A375 (cell line): Measurements from ENCODE around the gene MTG1.

GRCh38 chr10:133342811-133343204 is 4.4 kb upstream of the PRAP1 start:
- RAMPAGE, long total RNA, result no peak

- RAMPAGE, long total RNA, result no peak
Measured at GRCh38 chr10:133344373-133344882, 2.7 kb upstream of the PRAP1 start.

DNA sequence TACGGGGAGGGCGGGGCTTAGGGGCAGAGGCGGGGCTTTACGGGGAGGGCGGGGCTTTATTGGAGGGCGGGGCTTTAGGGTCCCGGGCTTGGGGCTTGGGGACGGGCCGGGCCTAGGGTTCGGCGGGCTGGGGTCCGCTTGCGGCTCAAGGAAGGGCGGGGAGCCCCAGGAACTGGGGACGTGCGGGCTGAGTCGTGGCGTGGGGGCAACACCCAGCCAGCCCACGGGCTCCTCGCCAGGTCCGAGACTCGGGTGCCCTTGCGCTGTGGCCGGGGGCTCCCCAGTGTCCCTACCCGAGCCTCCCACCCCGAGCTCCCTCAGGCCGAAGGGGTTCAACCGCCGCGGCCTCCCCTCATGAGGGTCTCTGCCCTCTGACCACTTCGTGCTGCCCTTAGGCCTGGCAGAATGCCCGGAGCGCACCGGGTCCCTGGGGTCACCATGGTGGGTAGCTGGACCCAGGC is 318 bp upstream of the FUOM start:
- RAMPAGE, long total RNA, result no peak

- RAMPAGE, long total RNA, result no peak
Measured at GRCh38 chr10:133393819-133394724, at the start of gene MTG1. Gene MTG1 (plus strand): TSS chr10:133394157.

DNA sequence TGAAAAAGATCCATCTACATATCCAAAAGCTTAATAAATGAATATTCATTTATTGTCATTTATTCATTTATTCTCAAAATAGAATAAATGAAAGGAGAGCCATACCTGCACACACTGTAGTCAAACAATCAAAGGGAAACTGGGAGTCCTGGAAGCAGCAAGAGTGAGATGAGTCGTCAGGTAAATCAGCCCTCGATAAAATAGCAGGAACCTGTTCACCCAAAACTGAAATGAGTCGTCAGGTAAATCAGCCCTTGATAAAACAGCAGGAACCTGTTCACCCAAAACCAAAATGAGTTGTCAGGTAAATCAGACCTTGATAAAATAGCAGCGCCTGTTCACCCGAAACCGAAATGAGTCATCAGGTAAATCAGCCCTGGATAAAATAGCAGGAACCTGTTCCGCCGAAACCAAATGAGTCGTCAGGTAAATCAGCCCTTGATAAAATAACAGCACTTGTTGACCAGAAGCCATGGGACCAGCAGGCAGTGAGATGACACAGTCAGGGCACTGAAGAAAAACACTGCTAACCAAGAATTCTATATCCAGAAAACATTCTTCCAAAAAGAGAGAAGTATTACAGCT is 3.6 kb upstream of the CYP2E1 start:
- RAMPAGE, long total RNA, result no peak

GRCh38 chr10:133526755-133527158 is 406 bp upstream of the CYP2E1 start:
- RAMPAGE, long total RNA, result no peak

GRCh38 chr10:133536878-133537487 is 9.8 kb downstream of the CYP2E1 start:
- RAMPAGE, long total RNA, result no peak